A673 (cell line): ENCODE data around the genes GCH1 and MAPK1IP1L.

GRCh38 chr14:54838975-54839604, 63.5 kb downstream of the GCH1 start:
- PRO-cap = no peak

DNA sequence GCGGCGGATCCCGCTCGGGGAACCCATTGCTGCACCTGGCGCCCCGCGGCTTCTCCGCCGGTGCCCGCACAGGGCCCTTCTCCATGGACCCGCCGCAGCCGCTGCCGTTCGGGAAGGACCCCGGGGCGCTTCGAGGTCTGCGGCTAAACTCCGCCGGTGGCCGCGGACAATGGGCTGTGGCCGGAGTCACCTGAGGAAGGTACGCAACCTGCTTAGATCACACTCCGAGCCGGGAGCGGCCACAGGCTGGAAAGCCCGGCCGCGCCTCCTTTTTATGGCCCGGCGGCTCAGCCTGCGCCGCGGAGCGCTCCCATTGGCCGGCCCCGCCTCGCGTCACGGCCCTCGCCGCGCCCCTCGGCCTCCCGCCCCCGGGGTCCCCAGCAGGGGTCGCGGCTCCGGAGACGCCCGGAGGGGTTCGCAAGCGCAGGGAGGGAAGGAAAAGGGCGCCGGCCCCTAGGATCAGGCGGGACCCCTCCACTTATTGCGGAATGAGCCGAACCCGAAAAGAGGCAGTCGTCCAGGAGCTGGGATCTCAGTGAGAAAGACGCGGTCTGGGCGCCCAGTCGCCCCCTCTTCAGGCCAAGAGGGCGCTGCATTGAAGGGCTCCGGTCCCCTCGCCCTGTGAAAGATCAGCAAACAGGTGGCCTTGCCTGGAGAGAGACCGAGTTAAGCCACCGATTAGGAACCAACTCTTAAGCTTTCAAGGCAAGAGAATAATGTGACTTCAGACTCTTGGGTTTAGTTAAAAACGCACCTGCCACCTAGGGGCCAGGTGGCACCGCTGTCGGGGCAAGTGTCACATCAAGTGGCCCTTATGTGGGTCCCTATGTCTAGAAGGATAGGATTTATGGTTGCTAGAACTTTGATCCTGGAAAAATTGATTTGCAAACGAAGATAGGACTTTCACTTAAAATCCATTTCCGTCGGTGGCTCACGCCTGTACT, at the start of gene GCH1:
TSS of gene GCH1 (minus strand) at position 248 of the 944 bp plus-strand sequence.
- PRO-cap = unidirectional peak, minus-strand start at position 197 of the sequence; unidirectional peak, minus-strand start at position 243 of the sequence

DNA sequence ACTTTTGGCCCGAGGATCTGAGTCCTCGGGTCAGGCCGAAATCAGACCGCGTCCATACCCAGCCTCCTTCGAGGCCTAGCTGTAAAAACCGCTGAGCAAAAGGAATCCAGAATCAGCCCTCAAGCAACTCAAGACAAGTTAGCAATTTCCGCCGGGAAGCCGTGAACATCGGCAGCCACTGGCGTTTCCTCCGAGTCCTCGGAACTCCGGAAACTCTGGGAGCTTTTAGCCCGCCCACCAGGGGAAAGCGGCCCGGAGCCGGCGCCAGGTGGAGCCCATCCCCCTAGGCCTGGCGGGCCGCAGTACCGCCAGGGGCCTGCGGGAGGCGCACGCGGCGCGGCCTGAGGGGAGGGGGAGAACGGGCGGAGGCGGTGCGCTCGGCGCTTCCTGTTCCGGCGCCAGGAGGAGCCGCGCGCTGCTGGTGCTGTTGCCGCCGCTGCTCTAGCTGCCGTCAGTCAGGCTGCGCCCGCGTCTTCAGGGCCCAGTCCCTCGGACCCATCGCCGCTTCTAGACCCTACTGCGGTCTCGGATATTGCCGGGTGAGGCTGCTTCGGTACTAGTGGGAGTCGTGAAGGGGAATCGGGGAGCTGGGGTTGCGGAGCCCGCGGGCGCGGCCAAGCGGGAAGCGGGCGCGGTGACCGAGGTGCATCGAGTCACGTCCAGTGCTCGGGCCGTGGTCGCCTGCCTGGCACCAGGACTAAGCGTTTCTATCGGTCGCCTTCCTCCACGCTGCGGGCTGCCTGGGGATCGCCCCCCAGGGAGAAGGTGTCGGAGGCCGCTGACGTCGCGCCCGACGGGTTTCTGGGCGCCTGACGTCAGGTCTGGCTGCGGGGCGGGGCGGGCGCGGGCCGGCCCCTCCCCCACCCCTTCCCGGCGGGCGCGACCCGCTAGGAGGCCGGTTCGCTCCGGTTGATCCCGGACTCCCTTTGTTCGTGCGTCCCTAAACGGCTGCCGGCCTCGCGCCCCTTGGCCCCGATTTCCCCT, at the start of gene MAPK1IP1L:
TSS of gene MAPK1IP1L (plus strand) at position 383 of the 984 bp plus-strand sequence.
- PRO-cap = bidirectional peak, plus-strand start at position 383 of the sequence, minus-strand start at position 709 of the sequence

DNA sequence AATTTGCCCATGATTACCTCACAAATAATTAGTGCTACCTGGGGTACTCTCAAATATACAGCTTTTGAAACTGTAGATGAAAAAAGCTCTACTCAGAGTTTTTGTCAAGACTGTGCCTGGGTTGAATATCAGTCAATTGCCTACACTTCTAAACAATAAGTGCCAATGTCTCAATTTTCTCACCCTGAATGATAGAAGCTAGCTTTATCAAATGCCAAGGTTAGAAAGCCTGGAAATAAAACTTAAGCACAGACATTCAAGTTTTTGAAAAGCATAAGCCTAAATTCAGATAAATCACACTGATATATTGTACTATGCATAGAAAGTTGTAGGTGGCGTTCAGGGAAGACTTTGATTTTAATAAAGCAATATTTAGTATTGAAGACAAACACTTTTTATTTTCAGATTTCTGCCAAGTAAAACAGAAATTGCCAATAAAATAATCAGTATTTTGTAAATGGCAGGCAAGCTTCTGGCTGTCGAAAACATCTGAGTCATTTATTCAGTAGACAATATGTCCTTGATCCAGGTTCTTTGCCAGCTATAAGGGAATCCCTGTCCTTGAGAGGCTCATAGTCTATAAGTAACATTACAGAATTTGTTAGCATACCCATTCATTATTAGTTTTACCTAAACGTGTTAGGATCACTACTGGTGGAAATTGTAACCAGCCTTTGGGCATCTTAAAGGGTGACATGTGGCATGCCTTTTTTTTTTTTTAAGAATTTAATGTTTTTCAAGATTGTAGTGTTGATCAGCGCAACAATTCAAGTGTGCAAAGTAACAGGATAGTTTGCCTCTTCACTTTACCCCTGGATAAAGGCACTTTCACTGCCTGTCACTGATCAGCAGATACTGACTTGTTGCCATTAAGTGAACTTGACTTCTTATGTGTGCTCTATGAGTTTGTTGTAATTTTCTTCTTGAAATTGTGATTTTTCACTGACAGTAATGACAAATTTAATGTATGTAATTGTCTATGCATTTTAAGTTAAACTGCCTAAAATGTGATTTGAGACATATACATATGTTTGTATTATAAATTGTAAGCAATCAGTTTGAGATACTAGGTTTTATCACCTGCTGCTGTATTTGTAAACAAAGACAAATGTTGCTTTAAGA, 17.2 kb downstream of the MAPK1IP1L start:
- PRO-cap = no peak

DNA sequence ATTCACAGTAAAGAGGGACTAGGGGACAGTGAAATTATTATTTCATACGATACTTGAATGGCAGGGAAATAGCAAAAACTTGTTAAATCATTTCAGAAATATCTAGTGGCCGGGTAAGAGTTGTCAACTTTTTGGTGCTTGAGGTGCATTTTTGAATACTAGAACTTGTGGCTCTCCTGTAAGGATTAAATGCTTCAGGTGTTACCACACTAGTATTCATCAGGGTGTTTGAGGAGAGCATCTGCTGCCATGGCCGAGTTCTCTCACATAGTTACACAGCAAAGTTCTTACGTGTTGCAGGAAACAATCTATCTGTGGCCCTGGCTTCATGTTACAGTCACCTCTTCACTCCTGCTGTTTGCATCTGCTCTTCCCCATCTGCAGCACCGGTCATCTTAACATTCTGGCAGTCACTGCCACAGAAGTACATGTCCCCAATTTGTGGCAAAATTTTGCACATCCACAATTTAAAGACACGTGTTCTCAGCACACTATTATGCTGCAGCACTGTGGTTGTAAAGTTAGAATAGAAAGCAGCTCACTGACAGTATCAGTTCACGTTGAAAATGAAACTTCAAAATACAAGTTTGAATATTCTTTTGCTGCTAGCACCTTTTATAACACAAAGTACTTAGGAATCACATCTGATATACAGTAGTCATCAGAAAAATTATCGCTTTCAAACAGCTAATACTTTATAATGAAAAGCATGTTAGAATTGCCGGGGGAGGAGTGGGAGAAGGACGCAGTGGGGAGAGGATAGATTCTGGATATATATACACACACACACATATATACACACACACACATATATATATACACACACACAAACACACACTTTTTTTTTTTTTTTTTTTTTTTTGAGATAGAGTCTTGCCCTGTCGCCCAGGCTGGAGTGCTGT, 23.3 kb downstream of the MAPK1IP1L start:
- PRO-cap = no peak

- PRO-cap = no peak
Measured at GRCh38 chr14:55097755-55098243, 31.3 kb upstream of the LGALS3 start.

- PRO-cap = no peak
Measured at GRCh38 chr14:55125385-55125944, 3.6 kb upstream of the LGALS3 start.

DNA sequence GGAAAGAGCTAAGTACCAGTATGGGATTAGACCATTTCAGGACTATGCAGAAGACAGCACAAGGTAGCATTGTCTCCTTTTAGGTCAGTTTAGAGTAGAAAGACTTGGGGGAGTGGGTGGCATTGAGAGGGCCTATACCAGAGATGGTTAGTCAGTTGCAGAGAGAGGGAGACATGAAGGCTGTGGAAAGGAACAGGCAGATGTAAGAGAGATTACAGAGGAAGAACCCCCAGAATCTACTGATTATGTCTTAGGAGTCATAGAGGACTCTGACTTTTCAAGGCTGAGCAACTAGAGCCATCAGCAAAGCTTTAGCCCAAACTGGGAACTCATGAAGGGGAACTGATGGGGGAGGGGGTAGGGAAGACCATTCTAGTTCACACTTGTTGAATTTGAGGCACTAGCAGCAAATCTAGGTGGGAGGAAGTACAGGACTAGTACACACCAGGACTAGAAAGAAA, 10.0 kb downstream of the LGALS3 start:
- PRO-cap = no peak

- PRO-cap = no peak
Measured at GRCh38 chr14:55333577-55334569, 62.7 kb downstream of the FBXO34 start.

DNA sequence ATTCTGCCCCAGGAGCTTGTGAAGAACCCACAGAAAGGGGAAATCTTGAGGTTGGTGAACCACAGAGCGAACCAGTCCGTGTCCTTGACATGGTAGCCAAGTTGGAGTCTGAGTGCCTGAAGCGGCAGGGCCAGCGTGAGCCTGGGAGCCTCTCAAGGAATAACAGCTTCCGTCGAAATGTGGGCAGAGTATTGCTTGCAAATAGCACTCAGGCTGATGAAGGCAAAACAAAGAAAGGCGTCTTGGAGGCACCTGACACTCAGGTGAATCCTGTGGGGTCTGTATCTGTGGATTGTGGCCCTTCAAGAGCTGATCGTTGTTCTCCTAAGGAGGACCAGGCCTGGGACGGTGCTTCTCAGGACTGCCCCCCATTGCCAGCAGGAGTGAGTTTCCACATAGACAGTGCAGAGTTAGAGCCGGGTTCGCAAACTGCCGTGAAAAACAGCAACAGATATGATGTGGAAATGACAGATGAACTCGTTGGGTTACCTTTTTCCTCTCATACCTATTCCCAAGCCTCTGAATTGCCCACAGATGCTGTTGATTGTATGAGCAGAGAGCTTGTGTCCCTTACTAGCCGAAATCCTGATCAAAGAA, 60.4 kb downstream of the ATG14 start:
- PRO-cap = no peak

DNA sequence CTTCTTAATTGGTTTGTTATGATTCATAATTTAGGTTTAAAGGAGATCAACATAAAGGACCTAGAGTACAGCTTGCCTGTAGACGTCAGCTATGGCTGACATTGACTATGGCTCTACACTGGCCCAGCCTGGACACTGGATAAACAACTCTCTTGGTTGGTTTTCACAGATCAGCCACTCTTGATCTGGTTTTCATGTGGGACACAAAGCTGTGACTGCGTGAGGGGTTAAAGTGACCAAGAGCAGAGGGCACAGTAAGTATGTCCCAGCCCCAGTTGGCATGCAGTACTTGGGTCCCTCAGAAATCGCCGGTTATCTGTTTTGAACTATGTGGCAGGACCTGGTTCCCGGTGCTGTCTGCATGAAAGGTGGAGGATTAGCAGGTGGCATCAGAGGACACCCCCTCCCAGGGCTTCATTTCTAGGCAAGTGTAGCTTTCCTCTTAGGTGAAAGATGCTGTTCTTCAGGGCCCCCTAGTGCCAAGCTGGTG, 57.3 kb downstream of the ATG14 start:
- PRO-cap = no peak

DNA sequence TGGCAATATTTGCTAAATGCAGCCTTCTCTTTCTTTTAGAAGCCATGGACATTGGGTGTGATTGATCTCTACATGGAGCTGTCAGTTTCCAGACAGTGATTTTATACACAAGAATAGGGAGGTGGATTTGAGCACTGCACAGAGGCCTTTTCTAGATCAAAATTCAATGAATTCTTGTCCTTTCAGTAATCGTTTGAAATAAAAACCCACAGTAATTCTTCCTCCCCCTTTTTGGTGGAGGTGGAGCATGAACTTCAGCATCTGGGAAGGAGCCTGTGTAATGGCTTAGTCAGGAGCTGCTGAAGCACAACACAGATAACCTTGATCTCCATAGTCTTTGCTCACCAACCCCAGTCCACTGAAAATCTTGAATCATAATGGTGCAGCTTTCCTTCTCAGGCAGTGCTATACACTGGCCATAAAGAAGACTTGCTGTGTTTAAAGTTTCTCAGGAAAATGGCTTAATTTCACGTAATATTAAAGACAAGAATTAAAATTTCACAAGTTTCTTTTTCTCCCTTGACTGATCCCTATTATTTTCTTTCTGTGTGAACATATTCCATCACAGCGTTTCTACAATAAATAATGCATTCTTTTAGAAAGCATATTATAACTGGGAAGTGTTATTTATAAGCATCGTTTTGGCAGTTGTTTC, 6.5 kb upstream of the TBPL2 start:
- PRO-cap = no peak

GRCh38 chr14:55796486-55797016, 216.5 kb downstream of the KTN1 start:
- PRO-cap = unidirectional peak, minus-strand start at chr14:55796688

DNA sequence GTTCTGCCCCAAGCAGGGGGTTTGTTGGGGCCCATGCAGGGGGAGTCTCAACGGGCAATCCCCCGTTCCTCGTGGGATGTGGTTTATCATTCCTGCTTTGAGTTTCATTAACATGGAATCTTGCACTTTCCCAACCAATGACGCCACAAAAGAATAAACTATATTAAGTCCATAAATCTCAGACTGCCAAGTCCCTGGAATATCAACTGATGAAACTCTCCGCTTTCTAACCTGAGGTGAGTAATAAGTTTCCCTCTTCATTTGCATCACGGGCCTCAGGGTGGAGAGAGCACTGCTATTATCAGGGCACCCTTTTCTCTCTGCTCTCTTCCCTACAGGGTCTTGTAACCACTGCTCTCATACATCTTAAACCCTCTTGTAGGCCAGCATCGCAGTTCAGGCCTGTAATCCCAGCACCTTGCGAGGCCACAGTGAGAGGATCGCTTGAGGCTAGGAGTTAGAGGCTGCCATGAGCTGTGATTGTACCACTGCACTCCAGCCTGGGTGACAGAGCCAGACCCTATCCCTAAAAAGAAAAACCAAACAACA, 112.5 kb upstream of the PELI2 start:
- PRO-cap = no peak

GRCh38 chr14:56117378-56118209, 617 bp upstream of the PELI2 start:
- PRO-cap = bidirectional peak, plus-strand start at chr14:56117910, minus-strand start at chr14:56117813; bidirectional peak, plus-strand start at chr14:56118418, minus-strand start at chr14:56118129

DNA sequence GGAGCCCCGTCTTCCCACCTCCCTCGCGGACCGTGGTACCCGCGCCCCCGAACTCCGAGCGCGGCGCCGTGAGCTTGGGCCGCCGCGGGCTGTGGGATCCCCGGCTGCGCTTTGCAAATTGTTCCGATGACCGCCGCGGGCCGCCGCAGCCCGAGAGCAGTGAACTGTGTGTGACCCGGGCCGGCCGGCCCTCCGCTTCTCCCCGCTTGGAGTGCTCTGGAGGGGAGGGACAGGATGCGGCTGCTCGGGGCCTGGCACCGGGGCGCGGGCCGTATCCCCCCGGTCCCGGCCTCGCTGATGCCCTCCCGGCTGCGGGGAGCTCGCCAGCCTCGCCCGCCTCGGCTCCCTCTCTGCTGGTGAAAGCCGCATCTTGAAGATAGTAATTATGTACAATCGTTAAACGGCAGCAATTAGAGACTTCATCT, 977 bp downstream of the PELI2 start:
- PRO-cap = bidirectional peak, plus-strand start outside the sequence, minus-strand start at position 352 of the sequence

DNA sequence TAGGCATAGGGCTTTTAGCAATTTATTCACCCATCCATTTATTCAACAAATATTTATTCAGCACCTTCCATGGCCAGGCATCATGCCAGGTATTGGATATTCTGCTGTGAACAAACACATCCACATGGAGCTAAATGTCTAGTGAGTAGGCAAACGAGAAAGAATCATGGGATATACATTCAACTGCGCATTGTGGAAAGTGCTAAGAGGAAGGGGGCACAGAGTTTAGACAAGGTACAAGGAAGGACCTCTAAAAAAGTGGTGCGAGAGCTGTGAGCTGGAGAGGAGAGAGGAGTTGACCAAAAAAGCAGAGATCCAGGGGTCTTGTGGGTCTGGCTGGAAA, 63.7 kb downstream of the PELI2 start:
- PRO-cap = no peak

DNA sequence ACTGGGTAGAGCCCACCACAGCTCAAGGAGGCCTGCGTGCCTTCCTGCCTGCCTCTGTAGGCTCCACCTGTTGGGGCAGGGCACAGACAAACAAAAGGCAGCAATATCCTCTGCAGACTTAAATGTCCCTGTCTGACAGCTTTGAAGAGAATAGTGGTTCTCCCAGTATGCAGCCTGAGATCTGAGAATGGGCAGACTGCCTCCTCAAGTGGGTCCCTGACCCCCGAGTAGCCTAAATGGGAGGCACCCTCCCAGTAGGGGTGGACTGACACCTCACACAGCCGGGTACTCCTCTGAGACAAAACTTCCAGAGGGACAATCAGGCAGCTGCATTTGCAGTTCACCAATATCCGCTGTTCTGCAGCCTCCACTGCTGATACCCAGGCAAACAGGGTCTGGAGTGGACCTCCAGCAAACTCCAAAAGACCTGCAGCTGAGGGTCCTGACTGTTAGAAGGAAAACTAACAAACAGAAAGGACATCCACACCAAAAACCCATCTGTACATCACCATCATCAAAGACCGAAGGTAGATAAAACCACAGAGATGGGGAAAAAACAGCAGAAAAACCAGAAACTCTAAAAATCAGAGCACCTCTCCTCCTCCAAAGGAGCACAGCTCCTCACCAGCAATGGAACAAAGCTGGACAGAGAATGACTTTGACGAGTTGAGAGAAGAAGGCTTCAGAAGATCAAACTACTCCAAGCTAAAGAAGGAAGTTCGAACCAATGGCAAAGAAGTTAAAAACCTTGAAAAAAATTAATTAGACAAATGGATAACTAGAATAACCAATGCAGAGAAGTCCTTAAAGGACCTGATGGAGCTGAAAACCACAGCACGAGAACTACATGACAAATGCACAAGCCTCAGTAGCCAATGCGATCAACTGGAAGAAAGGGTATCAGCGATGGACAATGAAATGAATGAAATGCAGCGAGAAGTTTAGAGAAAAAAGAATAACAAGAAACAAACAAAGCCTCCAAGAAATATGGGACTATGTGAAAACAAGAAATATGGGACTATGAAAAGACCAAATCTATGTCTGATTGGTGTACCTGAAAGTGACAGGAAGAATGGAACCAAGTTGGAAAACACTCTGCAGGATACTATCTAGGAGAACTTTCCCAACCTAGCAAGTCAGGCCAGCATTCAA, 60.8 kb downstream of the TMEM260 start:
- PRO-cap = no peak

DNA sequence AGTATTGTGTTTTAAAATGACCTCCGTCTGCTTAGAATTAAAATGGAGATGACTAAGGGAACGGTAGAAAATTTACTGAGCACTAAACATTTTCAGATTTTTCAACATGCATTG, 709 bp downstream of the AP5M1 start:
- PRO-cap = no peak

GRCh38 chr14:57704194-57704393, 161.8 kb downstream of the SLC35F4 start:
- PRO-cap = no peak